ENCODE results near the gene AKR1C1.

GRCh38 chr10:1666427-1666784 lies 70.9 kb downstream of the ADARB2 start:
- RRBS, result no CpG with 5 or more reads among the region's 14 CpGs
CAGE:
- cytosol, long polyA plus RNA, result no peak
- long polyA plus RNA, result no peak
- nucleus, long polyA plus RNA, result no peak

- RRBS, result no CpG with 5 or more reads among the region's 3 CpGs
CAGE:
- cytosol, long polyA plus RNA, result no peak
- long polyA plus RNA, result no peak
- nucleus, long polyA plus RNA, result no peak
Observed at GRCh38 chr10:2625767-2626141, 441.6 kb upstream of the PFKP start.

- RRBS, result no CpG with 5 or more reads among the region's 4 CpGs
CAGE:
- cytosol, long polyA plus RNA, result no peak
- long polyA plus RNA, result no peak
- nucleus, long polyA plus RNA, result no peak
Observed at GRCh38 chr10:2873306-2873505, 194.1 kb upstream of the PFKP start.

- RRBS, result no CpG with 5 or more reads among the region's 23 CpGs
CAGE:
- cytosol, long polyA plus RNA, result no peak
- long polyA plus RNA, result no peak
- nucleus, long polyA plus RNA, result no peak
Observed at GRCh38 chr10:3101133-3101701, 33.9 kb downstream of the PFKP start.

DNA sequence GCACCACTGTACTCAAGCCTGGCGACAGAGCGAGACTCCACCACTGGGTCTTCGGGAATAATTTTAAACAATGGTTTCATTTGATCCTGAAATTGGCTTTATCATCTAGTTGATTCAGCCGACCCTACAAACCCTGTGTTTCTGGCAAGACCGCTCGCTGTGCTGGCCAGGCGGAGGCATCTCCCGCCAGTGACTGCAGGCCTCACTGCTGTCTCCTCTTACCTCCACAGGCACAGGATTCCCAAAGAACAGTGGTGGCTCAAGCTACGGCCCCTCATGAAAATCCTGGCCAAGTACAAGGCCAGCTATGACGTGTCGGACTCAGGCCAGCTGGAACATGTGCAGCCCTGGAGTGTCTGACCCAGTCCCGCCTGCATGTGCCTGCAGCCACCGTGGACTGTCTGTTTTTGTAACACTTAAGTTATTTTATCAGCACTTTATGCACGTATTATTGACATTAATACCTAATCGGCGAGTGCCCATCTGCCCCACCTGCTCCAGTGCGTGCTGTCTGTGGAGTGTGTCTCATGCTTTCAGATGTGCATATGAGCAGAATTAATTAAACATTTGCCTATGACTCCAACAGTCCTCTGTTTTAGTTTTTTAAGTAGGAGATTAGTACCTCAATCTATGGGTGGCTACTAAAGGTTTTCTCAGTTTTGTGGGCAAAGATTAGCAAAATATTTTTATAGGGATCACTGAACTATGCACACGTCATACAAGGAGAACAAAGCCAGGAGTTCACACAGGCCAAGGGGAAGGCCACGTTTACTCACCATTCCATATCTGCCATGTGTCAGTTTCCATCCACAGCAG lies 36.2 kb downstream of the PITRM1 start:
- RRBS, result no CpG with 5 or more reads among the region's 19 CpGs
CAGE:
- cytosol, long polyA plus RNA, result start-site peak on the minus strand centred at position 574 of the sequence, 5 bp wide, 9 reads
- long polyA plus RNA, result no peak
- nucleus, long polyA plus RNA, result no peak

DNA sequence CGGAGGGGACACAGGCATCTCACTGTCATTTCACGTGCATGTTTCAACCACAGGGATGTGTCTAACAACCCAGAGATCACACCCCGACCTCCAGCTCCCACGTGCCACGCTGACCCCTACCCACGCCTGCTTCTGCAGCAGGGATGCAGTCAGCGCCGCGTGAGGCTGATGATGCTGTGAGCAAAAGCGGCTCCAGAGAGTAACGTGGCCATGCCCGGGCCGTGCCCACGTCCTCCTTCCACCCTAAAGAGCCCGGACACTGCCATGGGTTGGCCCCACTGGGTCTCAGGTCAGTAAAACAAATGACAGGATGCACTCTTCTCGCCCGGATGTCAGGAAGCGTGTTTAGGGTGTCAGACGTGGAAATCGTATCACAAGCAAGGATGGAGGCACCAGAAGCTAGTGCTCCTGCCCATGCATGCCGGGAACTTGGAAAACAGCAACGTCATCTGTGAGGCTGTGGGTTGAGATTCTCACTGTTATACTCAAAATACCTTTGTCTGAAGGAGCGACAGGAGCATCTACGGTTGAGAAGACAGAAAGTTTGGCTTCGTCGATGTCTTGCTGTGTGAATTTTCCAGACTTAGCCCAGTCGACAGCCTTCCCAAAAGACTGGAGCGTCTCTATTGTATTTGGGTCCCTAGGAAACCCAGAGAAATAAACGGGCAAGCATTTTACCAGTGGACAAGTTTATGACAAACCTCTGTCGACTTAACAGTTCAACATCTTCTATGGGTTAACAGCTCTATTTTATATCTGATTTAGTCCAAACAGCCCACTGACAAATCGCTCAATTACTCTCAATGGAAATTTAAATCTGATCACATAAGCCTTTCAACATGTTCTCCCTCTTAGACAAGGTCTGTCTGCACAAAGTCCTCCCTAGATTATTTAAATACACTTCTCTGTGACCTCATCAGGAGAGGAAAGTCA lies 33.9 kb downstream of the PITRM1 start:
- RRBS, result 94% methylated on average over 6 of the region's 31 CpGs
CAGE:
- cytosol, long polyA plus RNA, result no peak
- long polyA plus RNA, result no peak
- nucleus, long polyA plus RNA, result no peak

DNA sequence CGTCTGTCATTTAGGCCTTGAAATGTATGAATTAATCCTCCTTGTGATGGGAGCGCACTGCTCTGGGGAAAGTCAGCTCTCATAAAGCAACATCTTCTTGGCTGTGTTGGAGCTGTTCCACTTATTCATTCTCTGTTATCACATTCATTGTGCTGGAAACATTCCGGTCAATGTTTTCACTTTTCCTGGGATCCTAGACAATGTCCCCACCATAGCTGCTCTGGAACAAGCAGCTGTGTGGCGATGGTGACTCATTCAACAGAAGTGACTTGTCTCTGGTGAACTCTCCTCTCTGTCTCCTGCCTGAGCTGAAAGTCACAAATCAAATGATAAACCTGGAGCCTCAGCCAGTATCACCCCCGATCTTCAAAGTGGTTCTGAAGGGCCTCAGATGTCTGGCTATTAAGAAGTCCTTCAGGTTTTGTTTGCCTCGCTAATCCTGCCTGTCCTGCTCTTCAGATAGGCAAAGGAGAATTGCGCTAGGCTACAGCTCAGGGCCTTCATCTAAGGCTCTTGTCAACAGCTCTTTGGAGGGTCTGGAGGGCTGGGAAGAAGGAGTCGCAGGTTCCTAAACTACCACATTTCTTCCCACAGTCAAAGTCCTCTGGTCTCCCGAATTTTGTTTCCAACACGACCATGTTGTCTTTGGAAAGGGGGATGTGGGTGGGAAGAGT lies 29.4 kb downstream of the KLF6 start:
- RRBS, result no CpG with 5 or more reads among the region's 10 CpGs
CAGE:
- cytosol, long polyA plus RNA, result no peak
- long polyA plus RNA, result no peak
- nucleus, long polyA plus RNA, result no peak

DNA sequence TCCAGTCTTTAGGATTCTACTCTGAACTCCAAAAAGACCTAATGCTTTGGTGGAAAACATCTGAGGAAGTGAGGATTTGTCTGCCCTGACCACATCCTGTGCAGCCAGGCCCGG lies 3.7 kb downstream of the KLF6 start:
- RRBS, result 80% methylated on average over 1 of the region's 1 CpG
CAGE:
- cytosol, long polyA plus RNA, result no peak
- long polyA plus RNA, result no peak
- nucleus, long polyA plus RNA, result no peak

- RRBS, result no CpG with 5 or more reads among the region's 11 CpGs
CAGE:
- cytosol, long polyA plus RNA, result no peak
- long polyA plus RNA, result no peak
- nucleus, long polyA plus RNA, result no peak
Observed at GRCh38 chr10:3811169-3812119, 26.4 kb upstream of the KLF6 start.

GRCh38 chr10:3823530-3824067 lies 38.6 kb upstream of the KLF6 start:
- RRBS, result no CpG with 5 or more reads among the region's 2 CpGs
CAGE:
- cytosol, long polyA plus RNA, result no peak
- long polyA plus RNA, result no peak
- nucleus, long polyA plus RNA, result no peak

DNA sequence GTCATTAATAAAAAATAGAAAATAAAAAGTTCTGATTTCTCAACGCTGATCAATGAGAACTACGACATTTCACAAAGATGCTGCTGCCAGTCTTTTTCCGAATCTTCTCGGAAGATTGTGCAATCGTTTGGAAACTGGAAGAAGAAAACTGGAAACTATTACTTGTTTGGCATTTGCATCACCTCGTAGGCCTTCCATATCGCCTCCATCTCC lies 123.2 kb upstream of the KLF6 start:
- RRBS, result no CpG with 5 or more reads among the region's 7 CpGs
CAGE:
- cytosol, long polyA plus RNA, result no peak
- long polyA plus RNA, result no peak
- nucleus, long polyA plus RNA, result no peak

- RRBS, result no CpG with 5 or more reads among the region's 10 CpGs
CAGE:
- cytosol, long polyA plus RNA, result no peak
- long polyA plus RNA, result no peak
- nucleus, long polyA plus RNA, result no peak
Observed at GRCh38 chr10:3942532-3943252, 157.7 kb upstream of the KLF6 start.

GRCh38 chr10:4270243-4270678 lies 485.3 kb upstream of the KLF6 start:
- RRBS, result no CpG with 5 or more reads among the region's 4 CpGs
CAGE:
- cytosol, long polyA plus RNA, result no peak
- long polyA plus RNA, result no peak
- nucleus, long polyA plus RNA, result no peak

DNA sequence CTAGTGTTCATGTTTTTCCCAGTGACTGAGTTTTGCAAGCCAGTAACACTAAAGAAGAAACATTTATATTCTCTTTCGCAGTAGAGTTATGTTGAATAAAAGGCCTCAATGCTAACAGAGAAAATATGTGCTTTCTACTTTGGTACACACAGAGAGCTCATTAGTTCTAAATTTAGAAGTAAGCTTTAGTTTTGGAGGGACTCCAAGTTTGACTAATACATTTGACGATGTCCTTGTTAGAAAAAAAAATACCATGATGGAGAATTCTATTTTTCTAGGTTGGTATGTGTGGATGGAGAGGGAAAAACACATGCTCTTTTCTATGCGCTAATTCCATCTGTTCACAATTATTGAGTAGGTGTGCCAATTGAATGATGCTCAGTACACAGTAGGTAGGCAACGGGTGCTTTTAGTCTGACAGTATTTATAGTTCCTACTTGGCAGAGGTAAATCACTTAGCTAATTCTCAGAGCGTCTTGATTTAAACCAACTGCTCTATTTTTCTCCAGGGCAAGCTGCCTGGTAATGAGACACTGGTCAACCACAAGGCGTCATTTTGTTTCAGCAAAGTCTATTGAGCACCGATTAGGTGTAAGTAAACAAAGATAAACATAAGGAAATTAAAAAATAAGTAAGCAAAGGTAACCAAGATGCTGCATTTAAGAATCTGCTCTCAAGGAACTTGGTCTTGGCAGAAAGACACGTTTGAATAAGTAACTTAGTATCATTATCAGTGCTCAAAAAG lies 327.1 kb upstream of the AKR1E2 start:
- RRBS, result no CpG with 5 or more reads among the region's 8 CpGs
CAGE:
- cytosol, long polyA plus RNA, result no peak
- long polyA plus RNA, result no peak
- nucleus, long polyA plus RNA, result no peak

DNA sequence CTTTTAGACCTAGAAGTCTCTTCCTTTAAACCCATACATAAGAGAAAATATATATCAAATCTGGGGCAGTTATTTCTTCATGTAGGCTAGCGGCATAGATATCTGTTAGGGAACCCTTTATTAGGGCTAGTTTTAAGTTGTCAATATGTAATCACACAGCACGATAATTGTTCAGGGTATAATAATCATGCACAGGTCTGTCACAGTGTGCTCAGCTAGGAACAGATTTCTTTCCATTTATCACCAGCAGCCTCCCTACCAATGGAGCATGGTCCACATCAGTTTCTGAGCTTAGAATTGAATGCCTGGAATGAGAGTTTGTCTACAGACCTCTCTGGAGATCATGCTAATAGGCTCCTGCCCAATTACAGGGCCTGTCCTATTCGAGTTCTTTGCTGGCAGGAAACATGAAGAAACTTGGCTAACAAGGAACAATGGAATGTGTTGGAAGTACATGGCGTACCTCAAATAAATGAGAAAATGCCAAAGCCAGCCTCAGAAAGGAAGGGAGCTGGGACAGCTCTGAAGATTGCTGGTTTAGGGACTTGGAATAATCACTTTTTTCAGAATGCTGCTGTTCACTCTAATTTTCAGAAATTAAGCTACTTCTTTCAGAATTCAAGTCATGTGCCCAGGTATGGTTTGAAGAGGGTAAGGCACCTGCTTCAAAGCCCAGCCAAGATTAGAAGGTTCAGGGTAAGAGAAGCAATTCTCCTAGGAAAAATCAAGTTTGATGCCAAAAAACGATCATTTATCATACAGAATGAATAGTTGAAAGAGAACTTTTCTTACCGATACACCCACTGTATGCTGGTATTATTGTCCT lies 186.0 kb upstream of the AKR1E2 start:
- RRBS, result no CpG with 5 or more reads among the region's 6 CpGs
CAGE:
- cytosol, long polyA plus RNA, result no peak
- long polyA plus RNA, result no peak
- nucleus, long polyA plus RNA, result no peak

DNA sequence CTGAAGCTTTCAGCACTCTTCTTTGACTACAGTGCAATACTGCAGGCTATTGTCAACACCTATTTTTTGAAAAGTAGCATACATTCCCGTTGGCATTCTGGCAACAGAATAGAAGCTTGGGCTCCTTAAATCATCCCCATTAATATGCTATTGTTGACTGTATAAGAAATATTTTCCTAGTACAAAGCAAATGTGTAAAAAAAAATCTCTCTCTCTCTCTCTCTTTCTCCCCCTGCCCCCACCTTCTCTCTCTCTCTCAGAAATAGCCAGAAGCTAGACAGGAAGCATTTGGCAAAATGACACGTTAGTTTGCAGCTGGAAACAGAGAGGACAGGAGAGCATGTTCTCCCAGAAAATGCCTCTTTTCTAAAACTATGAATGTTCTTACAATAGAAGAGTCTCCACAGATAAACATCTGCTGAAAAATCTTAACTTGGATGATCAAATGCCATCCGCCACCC lies 59.6 kb upstream of the AKR1E2 start:
- RRBS, result no CpG with 5 or more reads among the region's 3 CpGs
CAGE:
- cytosol, long polyA plus RNA, result no peak
- long polyA plus RNA, result no peak
- nucleus, long polyA plus RNA, result no peak

DNA sequence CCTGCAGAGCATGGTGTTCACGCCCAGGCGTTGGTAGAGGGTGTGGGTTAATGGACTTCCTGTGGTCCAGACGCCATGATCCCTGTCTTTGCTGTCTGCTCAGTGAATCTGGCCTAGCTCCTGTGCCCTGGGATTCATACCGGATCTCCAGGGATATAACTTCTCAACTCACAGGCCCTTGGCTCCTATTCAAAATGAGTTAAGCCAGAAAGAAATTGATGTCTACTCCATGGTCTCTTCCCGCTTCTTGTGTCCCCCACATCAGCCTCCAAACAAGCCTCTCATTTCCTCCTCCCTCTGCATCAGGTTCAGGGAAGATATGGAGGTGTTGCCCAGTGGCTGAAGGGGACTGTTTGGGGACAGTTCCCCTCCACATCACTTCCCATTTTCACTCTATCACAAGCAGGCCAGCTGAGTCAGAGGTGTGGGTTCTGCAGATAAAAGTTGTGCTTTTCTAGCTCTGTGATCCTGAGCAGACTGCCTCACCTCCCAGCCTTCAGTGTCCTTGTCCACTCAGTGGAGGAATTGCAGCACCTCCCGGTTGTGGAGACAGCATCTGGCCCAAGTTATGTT lies 22.4 kb downstream of the AKR1E2 start:
- RRBS, result no CpG with 5 or more reads among the region's 6 CpGs
CAGE:
- cytosol, long polyA plus RNA, result no peak
- long polyA plus RNA, result no peak
- nucleus, long polyA plus RNA, result no peak

DNA sequence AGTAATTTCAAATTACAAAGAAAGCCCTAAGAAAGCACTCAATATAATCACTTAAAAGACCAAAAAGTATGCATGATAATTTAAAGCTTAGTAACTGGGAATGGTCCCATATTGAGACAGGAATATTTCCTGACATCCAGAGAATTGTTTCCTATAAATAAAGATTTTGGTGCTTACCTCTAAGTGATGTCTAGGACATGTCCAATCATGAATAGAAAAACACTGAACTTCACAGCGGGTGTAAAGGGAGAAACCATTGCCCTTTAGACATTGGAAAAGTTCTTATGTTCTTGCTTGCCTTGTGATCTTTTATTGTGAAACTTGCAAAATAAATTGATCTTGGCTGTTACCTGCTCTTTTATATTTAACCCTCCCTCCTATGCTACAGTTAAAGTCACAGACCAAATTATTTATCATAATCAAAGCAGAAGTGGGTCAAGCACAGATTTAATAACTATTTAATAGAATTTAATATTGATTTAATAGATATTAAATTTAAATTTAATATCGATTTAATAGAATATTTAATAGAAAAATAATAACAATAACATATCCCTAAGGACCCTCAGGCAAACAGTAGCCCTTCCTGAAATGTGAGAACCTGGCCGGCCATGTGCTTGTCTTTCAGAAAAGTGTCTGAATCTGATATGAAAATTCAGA lies 47.1 kb upstream of the AKR1C1 start:
- RRBS, result no CpG with 5 or more reads among the region's 3 CpGs
CAGE:
- cytosol, long polyA plus RNA, result no peak
- long polyA plus RNA, result no peak
- nucleus, long polyA plus RNA, result no peak

- RRBS, result no CpG with 5 or more reads among the region's 10 CpGs
CAGE:
- cytosol, long polyA plus RNA, result no peak
- long polyA plus RNA, result start-site peak on the plus strand at chr10:4963391-4963441, 63 and 55 reads in 2 replicates
- nucleus, long polyA plus RNA, result start-site peak on the plus strand at chr10:4963391-4963415, 18 reads
Observed at GRCh38 chr10:4962945-4963987, at the start of gene AKR1C1. Gene AKR1C1, plus strand, starts transcription at chr10:4963415.

DNA sequence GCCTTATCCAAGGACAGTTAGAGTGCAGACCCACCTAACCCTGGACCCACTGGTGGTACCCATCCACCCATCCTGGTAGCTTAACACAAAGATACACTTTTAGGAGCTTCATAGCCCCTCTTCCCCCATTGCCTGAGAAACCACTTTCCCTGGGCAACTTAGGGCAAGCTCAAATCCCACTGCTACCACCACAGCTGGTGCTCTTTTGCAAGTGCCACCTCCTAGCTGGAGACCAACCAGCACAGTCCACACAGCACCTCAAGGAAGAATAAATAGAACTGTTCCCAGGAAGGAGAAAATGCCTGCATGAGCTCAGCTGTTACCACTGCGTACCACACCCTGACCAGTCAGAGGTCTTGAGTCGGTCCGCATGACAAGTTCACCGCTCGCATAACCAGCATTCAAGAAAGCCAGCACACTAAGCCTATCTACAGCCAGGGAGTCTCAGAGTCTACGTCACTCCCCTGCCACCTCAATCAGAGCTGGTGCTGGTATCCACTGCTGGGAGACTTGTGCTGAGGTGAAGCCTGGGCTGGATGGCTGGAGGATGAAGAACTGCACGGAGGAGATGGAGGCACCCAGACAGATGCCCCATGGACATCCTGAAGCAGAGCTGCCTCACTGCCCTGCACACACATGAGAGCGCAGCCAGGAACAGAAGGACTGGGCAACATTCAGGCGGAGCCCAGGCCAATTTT lies 19.5 kb downstream of the AKR1C1 start:
- RRBS, result no CpG with 5 or more reads among the region's 9 CpGs
CAGE:
- cytosol, long polyA plus RNA, result no peak
- long polyA plus RNA, result no peak
- nucleus, long polyA plus RNA, result no peak